AG04450 (cell line): ENCODE results near the genes CLEC2B and CLEC2A.

DNA sequence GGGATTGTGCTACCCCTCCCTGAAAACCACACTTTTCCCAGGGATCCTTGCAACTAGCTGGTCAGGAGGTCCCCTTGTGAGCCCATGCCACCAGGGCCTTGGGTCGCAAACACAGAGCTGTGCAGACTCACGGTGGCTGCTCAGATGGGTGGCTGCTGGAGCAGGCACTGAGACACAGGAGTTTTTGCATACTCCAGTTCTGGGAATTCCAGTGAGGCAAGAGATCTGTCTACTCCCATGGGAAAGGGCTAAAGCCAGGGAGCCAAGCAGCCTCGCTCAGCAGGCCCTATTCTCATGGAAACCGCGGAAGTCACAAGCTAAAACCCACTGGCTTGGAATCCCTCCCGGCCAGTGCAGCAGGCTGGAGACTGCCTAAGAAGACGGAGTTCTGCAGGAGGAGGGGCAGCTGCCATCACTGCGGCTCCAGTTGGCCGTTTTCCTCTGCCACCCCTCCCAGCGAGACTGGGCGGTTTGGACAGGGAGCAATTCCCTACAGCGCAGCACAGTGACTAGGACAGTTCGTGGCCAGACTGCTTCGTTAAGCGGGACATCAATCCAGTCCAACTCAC, 10.9 kb upstream of the ZNF705A start:
- CAGE, long polyA plus RNA, result no peak
- RRBS, result no CpG with 5 or more reads among the region's 15 CpGs

DNA sequence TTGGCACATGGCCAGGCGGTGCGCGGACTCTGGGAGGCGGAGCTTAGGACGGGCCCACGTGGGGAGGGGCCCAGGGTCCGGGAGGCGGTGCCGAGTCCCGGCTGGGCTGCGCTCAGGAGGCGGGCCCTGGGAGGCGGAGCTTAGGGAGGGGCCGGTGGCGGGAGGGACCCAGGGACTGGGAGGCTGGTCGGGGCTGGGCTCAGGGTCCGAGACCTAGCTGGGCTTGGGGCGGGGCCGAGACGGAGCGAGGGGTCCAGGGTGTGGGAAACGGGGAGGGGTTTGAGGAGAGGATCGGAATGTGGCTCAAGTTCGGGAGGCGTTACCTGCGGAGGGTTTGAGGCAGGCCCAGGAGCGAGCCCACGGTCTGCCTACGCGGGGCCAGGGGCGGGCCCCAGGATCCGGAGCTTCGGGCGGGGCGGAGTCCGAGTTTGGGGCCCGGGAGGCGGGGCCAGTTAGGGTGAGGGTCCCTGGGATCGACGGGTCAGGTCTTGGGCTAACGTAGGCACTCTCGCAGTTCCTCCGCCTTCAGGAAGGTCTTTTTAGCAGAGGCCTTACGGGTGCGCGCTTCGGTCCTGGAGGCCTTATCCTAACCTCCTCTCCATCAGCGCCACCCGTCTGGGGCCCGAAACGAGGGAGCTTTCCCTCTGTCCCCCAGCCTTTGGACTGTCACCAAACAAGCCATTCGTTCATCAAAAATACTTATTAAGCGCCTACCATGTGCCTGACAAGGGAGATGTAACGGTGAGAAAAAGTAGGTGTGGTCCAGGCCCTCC, 16.3 kb upstream of the FAM90A1 start:
- CAGE, long polyA plus RNA, result no peak
- RRBS, result 1% methylated on average over 3 of the region's 54 CpGs

DNA sequence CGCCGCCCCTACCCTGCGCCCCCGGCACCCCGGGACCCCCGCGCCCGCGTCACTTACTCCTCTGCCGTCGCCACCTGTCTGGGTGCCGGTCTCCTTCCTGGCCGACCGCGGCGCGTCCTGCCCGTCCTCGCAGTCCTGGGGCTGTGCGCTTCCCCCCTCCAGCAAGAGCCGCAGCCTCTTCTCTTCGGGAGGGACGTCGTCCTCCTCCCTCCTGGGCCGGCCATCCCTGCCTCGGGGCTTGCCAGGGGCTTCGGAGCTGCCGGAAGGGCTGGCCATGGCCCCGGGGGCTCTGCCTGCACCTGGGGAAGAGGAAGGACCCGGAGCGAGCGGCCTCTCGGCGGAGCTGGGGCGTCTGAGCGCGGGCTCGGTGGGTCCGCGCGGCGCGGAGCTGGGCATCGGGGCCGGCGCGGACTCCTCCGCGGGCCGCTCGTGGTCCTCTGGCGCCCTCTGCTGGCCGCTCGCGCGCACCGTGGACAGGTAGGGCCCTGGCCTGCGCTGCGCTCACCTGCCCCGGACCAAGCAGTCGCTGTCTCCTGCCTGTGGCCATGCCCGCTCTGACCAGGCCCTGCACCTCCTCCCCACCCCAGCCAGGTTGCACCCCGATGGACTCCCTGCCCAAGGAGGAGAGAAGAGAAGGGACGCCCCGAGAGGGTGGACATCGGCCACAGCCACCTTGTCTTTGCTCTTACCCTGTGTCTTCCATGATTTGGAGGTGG, 65.4 kb upstream of the CLEC6A start:
- CAGE, long polyA plus RNA, result no peak
- RRBS, result 8% methylated on average over 3 of the region's 66 CpGs

DNA sequence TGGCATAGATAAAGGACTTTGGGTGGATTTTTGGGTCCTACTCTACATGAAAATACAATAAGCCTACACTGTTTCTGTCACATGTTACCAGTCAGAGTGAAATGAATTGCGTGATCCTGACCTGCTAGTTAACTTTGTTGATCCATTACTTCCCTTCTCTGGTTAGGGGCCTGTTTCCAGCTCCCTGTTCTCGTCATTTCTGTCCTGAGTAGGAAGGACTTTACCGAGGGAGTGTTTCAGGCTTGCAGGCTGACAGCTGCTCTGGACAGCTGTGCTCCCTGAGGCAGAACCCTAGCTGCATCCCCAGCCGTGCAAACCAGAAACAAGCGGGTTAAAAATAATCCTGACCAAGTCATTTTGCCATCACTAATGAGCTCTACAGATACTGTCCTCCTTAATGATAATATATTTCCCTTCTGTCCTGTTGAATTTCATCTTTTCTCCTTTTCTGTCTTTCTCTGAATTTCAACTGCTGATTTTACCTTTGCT, 1.5 kb downstream of the AICDA start:
- CAGE, long polyA plus RNA, result no peak
- RRBS, result no CpG with 5 or more reads among the region's 5 CpGs

GRCh38 chr12:8644381-8645423, 17.9 kb downstream of the MFAP5 start:
- CAGE, long polyA plus RNA, result no peak
- RRBS, result no CpG with 5 or more reads among the region's 5 CpGs

DNA sequence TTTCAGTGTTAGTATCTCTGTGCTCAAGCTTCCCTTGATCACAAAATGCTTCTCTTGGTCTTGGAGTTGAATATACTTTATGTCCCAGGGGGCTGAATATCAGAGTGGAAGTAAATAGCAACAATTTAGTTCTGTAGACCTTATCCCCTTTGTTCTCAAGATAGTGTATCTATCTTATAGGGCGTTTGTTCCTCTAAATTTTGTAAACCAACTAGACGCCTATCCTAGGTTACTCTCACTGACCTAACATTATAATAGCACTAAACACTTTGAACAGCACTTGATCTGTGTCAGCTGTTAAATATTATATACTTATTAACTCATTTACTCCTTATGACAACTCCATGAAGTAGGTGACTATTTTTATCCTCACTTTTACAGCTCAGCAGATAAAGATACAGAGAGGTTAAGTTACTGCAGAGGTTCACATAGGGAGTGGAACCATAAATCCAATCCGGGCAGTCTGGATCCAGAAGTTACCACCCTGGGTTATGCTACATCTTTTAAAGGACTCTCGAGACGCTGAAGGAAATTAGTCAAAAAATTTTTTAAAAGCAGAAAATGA, 1.5 kb upstream of the RIMKLB start:
- CAGE, long polyA plus RNA, result no peak
- RRBS, result no CpG with 5 or more reads among the region's 5 CpGs

GRCh38 chr12:9119295-9119644, 3.6 kb upstream of the A2M start:
- CAGE, long polyA plus RNA, result no peak
- RRBS, result no CpG with 5 or more reads among the region's 3 CpGs

DNA sequence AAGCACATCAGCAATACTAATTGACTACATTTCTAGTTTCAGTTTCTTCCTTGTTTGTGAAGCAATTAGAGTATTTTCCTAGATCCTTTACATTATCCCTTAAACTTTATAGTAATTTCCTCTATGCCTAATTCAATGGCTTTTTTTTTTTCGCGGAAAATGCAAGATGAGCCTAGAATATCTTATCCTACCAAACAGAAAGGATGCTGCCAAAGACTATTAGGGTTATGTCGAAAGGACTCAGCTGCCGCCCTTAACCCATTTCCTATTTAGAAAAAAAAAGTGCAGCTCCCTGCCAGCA, 7.9 kb upstream of the A2M start:
- CAGE, long polyA plus RNA, result no peak
- RRBS, result no CpG with 5 or more reads among the region's 4 CpGs

DNA sequence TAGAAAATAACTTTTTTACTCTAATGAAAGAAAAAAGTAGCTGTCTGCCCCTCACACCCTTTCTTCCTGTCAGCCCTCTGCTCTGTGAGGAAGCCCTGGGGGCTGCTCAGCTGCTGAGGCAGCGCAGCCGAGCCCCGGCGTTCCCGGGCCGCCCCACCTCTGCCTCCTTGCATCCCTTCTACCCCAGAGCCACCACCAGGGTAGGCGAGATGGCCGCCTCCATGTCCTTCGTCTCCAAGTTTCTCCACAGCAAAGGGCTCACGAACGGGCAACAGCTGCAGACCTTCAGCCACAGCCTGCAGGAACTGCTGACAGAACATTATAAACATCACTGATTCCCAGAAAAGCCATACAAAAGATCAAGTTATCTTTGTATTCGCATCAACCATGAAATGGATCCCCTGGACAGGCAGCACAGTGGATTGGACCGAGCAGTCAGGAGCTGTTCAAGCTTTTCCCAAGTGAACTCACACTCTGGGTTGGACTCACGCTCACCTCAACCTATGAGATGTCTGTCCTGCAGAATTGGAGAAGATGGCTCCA, 19.3 kb upstream of the A2M start:
- CAGE, long polyA plus RNA, result no peak
- RRBS, result no CpG with 5 or more reads among the region's 14 CpGs

GRCh38 chr12:9293510-9293853, 85.3 kb upstream of the PZP start:
- CAGE, long polyA plus RNA, result no peak
- RRBS, result no CpG with 5 or more reads among the region's 6 CpGs

- CAGE, long polyA plus RNA, result no peak
- RRBS, result 9% methylated on average over 4 of the region's 20 CpGs
Measured at GRCh38 chr12:9570485-9571046, 37.1 kb downstream of the KLRB1 start.

DNA sequence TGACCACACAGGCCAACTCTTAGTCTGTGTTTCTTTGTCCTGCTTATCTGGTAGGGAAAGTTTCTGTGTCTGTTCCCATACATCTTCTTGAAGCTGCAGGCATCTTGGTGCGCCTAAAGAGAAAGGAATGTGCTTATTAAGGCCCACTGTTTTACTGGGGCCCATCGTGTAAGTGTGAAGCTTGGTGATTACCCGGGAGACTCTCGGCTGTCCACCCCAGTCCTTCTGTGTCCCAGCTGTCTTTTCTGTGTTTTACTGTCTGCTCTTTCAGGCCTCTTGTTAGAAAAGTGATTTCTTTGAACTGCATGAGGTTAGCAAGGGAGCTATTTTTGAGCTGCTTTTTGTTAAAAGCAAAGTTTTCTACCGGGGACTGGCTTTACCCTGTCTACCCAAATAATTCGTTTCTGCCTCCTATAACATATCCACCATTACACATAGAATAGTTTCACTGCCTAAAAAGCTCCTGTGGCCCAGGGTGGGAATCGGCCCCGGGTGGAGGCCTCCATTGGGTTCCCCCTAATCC, 22.2 kb upstream of the CLEC2D start:
- CAGE, long polyA plus RNA, result no peak
- RRBS, result 0% methylated on average over 2 of the region's 8 CpGs

GRCh38 chr12:9696291-9696931, 26.9 kb downstream of the CLEC2D start:
- CAGE, long polyA plus RNA, result no peak
- RRBS, result no CpG with 5 or more reads among the region's 3 CpGs

DNA sequence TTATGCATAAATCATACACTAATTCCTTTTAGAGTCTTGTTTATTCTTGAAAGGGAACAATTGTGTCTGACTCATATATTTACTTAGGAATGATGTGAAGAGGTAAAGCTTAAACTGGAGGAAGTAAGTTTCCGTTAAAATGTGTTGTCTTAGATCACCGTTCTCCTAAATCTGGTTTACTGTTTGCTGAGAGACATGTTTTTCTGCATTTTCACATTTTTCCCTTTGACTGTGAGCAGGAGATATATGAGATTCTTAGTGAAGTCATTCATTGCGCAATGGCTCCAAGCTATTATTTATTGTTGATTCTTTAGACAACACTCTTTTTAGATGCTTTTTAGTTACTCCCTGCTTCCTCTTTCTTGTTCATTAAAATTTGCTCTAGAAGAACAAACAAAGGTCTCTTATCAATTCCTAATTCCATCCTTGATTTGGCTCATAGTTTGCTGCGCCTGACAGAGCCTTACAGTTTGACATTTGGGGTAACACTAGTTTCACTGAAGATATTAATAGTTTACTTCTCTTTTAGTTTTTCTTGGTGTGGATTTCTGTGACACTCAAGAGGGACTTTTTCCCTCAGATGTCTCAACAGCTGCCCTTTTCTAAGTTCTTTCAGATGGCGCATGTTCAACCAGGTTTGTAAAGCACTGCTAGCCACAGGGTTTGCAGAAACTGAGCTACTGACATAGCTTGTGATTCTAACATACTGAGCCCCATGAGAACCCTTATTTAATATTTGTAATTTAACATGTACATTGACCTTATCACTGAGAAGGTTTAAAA, 39.1 kb downstream of the CD69 start:
- CAGE, long polyA plus RNA, result no peak
- RRBS, result no CpG with 5 or more reads among the region's 5 CpGs

DNA sequence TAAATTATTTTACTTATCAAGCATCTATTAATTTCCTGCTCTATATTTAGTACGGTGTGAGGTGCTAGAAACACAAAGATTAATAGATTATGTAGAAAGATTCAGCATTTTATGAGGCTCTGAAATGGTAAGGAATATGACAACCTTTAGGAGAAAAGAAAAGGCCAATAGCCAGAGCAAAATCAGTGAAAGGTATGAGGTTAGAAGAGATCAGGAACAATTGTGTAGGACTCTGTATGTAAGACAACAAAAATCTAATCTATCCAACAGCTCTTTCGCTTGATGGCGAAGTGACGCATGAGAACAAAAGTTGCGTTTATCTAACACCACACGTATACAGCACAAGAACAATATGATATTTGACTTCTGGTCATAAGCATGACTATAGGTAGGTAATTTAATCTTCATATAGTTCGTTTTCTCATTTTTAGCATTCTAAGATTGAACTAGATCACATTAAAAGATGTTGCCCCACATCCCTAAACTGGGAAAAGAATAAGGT, 29.4 kb downstream of the CD69 start:
- CAGE, long polyA plus RNA, result no peak
- RRBS, result no CpG with 5 or more reads among the region's 7 CpGs

DNA sequence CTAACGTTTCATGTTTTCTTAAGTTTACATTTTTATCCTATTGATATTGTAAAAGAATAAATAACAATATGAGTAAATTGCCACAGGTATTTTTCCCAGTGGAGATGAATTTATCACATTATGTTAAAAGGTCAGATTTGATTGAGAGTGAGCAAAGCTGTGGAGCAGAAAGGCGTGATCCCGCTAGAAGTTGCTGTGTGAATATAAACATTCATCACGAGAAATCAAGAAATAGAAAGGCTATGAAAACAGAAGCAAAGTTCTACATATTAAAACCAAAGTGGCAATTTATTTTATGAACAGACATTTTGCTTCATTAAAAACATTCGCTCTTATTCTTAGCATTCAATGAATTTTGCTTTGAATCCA, 28.2 kb downstream of the CD69 start:
- CAGE, long polyA plus RNA, result no peak
- RRBS, result no CpG with 5 or more reads among the region's 5 CpGs

DNA sequence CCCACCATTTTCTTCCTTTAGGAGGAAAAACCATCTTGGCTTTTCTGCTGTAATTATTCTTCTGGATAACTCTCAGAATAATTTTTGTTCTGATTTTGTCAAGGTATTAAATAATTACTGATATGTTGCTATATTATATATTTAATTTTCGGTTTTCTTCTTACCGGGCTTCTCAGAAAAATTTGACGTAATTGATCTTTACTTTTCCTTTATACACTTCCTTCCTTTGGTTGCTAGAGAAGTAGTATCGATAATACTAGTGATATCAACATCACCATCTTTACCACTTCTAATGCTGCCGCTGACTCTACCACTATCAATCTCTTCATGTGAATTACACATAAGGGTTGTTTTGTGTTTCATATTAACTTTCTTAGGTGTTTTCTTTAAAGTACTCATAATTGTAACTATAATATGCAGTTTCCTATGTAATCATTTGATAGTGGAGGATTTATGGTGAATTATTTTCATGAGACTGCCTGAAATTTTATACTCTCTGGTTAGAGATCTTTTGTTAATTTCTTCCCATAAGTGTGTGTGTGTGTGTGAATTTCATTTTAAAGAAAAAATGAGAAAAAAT, 30.9 kb upstream of the KLRF1 start:
- CAGE, long polyA plus RNA, result no peak
- RRBS, result no CpG with 5 or more reads among the region's 5 CpGs

DNA sequence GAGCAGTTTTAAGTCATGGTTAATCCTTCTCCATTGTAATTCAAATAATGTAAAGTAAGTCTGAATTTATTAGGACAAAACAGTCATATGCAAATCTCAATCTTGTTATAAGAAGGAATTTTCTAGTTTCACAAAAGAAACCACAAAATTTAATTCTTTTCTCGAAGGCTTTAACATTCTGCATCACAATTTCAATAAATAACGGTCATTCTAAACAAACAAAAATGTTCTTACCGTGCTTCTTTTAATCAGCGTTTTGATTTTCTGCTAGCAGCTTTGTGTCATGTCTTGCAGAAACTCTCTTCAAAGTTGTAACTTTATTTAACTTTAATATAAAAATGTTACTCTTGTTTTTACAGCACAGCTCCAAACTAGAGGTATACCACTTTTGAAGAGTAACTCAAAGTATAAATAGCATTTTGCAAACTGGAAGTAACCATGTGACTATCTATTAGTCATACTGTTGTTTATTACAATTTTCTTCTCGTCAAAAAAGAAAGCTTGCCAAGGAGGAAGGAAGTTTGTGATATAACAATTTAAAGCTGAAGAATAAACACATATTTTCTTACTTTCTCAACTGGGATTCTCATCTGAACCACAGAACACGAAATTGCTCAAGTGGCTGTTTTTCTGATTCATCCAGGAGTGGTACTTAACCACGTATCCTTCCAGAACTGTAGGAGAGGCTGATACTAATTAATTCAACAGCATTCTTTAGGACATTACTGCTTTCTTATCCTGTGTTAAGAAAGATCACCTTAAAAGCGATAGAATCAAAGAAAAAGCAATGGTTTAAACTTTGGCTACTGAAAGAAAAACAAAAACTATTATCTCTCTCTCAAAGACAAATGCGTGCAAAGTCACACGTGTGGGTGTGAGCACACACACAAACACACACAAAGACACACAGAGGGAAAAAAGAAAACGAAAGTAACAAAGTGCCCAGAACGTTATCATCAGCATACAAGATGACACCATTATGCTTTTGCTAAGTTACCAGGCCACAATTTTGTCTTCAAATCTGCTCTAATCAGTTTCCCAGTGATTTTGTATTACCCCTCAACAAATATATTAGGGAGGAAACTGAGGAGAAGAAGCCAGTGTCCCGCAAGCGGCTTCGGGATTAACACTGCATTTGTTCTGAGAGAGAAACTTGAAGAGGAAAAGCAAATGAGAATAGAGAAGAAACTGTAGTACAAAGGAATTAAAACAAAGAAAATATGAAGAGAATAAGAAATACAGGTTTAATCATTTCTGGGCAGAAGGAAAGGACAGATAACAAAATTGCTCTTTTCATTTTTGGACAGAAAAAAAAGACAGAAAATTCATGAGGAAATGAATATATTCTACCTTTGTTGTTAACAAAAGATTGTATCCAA, at the start of gene CLEC2B:
Gene CLEC2B (minus strand): TSS at position 384 of the 1,379 bp plus-strand sequence.
- CAGE, long polyA plus RNA, result no peak
- RRBS, result no CpG with 5 or more reads among the region's 15 CpGs

GRCh38 chr12:9932194-9932628, at the start of gene CLEC2A:
Gene CLEC2A, minus strand, starts transcription at chr12:9932370.
- CAGE, long polyA plus RNA, result no peak
- RRBS, result no CpG with 5 or more reads among the region's 6 CpGs

GRCh38 chr12:10027491-10028068, 2.9 kb upstream of the CLEC9A start:
- CAGE, long polyA plus RNA, result no peak
- RRBS, result no CpG with 5 or more reads among the region's 6 CpGs